RPMI7951 (cell line): ENCODE measurements around the gene PEX11A.

DNA sequence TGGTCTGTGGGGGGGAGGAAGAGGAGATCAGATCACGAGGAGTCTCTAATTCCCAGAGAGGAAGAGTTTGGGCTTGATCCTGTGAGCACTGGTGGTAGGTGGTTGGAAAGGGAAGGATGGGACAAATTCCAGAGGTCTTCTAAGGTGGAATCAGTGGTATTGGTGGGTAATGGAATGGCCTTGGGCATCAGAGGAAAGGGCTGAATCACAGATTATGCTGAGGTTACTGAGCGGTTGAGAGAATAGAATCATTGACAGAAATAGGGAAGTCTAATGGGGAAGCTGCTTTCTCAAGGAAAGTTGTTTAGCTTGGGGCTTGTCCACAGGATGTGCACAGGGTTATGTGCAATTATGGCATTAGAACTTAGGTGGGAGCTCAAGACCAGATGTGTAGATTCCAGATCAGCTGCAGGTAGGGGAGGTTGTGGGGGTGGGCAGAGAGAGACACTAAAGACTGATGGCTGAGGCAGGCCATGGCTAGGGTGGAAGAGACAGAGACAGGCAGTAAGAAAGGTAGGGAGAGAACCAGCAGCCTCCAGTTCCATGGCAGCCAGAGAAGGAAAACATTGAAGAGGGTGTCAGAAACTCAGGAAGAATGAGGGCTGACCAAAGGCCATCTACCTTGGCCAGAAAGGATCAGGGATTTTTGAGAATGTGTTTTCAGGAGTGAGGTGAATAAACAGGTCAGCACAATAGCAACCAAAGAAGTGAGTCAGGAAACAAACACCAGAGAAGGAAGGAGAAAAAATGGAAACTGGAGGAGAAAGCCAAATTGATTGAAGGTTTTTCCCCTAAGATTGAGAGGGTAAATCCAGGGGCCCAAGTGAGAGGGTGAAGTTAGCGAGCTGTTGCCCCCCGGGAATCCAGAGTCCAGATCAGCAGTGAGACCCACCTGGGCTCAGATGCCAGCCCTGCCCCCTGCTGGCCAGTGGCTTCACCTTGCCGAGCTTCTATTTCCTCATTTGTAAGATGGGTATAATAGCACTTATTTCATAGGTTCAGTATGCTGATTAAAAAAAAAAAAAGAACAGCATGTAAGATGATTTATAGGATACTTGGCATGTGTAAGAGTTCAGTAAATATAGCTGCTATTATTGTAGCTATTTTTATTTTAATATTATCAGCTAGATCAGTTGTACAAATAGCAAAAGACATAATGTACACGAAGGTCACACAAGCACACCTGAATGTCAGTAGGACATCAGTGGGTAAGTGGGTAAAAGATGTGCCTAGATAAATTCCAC lies 40.9 kb downstream of the ABHD2 start:
- RAMPAGE, long total RNA = no peak

DNA sequence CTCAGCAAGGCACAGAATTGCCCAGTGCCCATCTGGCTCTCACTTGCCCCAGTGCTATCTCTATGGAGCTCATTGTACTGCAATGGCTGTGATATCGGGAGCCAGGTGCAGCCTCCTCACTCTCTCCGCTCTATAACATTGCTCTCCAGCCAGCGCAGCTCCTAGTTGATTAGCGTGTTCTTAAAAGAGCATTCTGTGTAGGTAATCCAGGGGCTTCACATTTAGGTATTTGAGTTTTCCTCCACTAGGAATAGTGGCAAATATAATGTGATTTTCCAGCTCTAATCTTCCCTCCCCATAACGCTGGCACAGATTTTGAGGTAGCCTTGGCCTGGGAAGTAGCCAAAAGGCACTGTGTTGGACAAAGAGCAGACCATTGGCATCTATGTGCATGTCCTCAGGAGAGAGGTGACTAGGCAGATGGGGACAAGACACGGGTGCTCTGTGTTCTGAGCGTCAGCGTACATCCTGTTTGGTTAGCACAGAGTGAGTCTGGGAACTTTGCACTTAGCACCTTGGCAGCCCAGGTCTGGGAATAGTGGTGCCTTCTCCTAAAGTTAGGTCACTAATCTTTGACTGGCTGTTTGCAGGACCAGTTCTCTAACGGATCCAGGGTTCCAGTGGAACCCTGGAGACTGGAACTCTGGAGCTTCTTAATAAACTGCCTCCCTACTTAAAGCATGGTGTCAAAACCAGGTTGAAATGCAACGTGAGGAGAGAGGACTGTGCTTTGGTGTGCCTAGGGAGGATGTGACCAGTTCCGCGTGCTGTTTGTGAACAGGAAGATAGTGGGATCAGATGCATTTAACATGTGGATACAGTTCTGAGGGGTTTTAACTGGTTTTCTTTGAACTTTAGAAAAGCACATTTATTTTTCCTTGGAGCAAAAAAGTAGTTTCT lies 48.5 kb downstream of the ABHD2 start:
- RAMPAGE, long total RNA = no peak

- RAMPAGE, long total RNA = no peak
Measured at GRCh38 chr15:89178215-89178695, 43.1 kb downstream of the RLBP1 start.

GRCh38 chr15:89197456-89198281 lies 23.7 kb downstream of the RLBP1 start:
- RAMPAGE, long total RNA = no peak

GRCh38 chr15:89200930-89202150 lies 20.0 kb downstream of the RLBP1 start:
- RAMPAGE, long total RNA = no peak

DNA sequence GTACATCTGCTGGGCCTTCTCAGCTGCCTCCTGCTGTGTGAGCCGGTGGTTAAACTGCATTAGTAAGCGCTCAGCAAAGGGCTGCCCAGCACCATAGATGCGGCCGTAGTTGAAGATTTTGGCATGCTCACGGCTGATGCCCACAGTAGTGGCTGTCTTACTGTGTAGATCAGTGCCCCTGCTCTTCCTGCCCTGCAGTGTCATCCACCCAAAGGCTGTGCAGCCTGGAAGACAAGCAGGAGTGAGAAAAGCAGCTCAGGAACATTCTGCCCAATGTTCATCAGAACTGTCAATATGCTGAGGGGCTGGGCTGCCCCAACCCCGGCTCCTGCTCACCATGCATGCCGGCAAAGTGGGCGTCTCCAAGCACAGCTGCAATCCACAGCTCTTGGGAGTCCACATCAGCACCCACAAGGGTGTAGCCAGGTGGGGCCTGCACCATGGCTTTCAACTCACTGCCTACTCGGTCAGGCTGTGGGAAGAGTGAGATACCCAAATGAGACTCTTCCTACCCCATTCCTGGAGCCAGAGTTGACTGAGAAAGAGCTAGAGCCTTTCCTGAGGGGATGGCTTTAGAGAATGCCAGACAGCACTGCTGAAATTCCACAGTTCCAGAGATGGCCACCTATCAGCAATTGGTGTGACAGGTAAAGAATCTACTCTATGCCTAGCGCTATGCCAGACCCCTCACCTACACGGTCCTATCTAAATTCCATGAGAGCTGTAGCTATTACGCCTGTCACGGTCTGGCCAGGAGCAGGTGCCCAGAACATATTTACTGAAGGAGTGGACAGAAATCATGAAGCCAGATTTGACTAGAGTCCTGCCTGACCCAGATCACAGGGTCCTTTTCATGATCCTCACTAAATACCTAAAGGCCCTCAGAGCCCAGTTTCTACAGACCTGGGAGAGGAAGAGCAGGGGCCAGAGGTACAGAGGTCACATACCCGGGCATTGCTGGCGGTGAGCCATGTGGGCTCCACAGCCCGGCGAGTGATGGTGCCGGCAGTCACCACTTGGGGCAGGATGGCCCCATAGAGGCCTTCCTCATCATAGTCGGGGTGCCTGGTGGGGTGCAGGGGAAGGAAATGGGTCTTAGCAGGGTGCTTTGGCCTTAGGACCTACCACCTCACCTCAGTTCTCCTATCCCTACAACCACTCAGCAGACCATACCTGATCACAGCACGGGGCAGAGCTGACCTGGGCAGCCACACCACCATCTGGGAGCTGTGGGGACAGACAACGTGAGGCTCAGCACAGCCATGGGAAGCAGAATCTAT lies 13.4 kb downstream of the POLG start:
- RAMPAGE, long total RNA = no peak

GRCh38 chr15:89362182-89362781 lies 27.7 kb upstream of the POLG start:
- RAMPAGE, long total RNA = no peak

- RAMPAGE, long total RNA = no peak
Measured at GRCh38 chr15:89377922-89378363, 43.3 kb upstream of the POLG start.

- RAMPAGE, long total RNA = no peak
Measured at GRCh38 chr15:89378364-89379416, 44.1 kb upstream of the POLG start.

GRCh38 chr15:89462297-89463117 lies 33.9 kb downstream of the RHCG start:
- RAMPAGE, long total RNA = no peak

DNA sequence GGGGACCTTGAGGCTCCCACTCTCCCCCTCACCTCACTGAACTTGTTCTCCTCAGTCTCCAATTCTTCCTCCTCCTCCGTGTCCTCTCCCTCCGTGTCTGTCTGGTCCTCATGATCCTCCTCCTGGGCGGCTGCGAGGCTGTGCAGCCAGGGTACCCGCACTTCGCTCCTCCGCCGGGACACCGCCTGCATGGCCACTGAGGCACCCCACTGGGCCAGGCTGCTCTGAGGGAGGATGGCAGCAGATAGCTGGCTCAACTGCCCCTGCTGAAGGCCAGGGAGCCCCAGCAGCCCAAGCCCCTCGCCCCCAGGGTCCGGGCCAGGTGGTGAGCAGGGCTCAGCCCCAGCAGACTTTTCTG lies 11.6 kb downstream of the PLIN1 start:
- RAMPAGE, long total RNA = no peak

DNA sequence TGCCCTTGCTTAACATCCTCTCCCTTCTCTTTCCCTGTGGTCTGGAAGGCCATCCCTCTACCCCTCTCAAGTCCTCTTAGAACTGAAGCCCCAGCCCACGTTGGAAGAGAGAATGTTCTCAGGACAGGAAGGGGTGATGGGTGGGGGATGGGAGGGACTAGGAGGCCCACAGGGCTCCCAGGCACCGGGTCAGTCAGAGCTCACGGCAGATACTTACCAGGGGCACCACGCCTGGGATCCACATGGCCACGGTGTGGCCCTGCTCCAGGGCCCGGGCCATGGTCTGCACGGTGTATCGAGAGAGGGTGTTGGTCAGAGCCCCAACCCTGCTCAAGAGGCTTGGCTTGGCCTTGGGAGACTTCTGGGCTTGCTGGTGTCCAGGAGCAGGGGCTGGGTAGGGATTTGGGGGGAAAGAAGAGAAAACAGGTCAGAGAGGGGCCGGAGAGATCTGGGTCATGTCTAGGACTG lies 9.8 kb downstream of the PLIN1 start:
- RAMPAGE, long total RNA = no peak

GRCh38 chr15:89689983-89691386 lies at the start of gene PEX11A:
Gene PEX11A (minus strand): TSS chr15:89690754.
- RAMPAGE, long total RNA = no peak

DNA sequence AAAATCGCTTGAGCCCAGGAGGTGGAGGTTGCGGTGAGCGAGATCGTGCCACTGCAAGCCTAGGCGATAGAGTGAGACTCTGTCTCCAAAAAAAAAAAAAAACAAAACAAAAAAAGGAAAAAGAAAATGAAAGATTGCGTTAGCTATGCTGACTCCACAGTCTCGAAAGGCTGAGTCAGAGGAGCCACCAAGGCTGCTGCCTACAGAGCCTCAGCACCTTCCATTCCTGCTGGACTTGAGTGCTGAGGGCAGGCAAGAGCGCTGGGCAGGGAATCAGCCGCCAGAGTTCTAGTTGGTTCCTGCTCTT lies 5.7 kb downstream of the MESP2 start:
- RAMPAGE, long total RNA = no peak

- RAMPAGE, long total RNA = no peak
Measured at GRCh38 chr15:89829602-89830001, 14.9 kb upstream of the ANPEP start.

DNA sequence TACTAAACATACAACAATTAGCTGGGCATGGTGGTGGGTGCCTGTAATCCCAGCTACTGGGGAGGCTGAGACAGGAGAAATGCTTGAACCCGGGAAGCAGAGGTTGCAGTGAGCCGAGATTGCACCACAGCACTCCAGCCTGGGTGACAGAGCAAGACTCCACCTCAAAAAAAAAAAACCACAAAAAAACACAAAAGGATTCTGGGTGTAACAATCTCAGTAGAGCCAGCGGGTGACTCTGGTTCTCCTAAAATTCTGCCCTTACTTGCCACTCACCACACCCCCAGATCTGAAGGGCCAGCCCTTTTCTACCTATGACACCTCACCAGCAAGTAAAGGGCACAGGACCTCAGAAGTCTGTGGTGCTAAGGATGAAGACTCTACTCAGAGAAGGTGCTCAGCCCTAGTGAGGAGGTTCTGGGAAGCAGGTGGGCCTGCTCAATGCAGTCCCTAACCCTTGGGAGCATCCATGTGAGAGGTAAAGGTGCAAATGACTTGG lies 20.1 kb upstream of the ANPEP start:
- RAMPAGE, long total RNA = no peak

GRCh38 chr15:89836493-89837101 lies 21.9 kb upstream of the ANPEP start:
- RAMPAGE, long total RNA = no peak

DNA sequence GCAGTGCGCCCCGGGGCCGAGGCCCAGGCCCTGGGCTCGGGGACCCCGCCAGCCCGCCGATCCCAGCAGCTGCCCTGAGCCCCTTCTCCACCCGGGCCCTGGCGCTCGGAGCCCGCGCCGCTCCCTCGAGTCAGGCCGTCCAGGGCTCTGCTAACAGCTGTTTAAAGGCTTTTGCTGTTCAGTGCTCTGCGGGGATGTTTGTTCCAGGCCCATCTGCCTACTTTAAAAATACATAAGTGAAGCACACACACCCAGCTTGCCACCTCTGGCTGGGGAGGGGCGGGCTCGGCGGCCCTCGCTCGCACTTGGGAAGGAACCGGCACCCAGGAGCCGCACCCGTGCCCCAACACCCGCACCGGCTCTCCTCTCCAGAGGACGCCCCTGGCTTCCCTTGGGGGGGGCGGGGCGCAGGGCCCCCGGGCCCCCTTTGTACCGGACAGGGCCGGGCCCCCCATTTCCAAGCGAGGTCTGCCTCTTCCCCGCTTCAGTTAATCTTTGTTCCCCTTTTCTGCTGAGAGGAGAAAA lies 596 bp upstream of the ZNF710 start:
- RAMPAGE, long total RNA = no peak

DNA sequence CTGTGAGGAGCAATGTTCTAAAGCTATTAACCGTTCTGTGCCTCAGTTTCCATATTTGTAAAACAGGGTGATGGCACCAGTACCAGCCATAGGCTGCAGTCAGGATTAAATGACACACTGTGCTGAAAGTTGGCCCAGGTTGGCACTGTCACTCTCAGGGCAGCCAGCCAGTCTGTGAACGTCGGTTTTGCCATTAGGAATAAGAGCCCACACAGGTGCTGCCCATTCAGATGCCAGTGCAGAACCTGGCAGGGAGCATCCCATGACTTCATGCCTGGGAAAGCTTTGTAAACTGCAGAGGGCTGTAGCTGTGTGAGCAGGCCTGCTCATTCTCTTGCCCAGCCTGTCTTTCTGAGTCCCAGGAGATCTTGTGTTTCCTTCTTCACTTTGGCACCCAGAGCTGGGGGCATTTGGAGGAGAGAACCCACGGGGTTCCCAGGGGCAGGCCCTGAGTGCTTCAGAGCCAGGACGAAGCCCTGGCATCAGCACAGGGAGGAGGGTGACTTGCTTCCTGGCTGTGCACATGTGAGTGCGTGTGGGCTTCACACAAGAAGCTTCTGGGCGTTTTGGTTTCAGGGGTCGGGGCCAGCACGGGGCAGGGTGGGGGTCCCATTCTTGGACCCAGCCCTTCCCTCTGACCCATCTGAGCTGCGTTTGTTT lies 47.0 kb downstream of the ZNF710 start:
- RAMPAGE, long total RNA = no peak

- RAMPAGE, long total RNA = no peak
Measured at GRCh38 chr15:90071501-90071738, 30.8 kb downstream of the IDH2 start.